Renal cortical epithelial cell (primary cell): Measurements from ENCODE around the genes CARM1, TIMM29 and TSPAN16.

- RRBS: no CpG with 5 or more reads among the region's 10 CpGs
Observed at GRCh38 chr19:10560130-10560707, 5.6 kb downstream of the KRI1 start.

DNA sequence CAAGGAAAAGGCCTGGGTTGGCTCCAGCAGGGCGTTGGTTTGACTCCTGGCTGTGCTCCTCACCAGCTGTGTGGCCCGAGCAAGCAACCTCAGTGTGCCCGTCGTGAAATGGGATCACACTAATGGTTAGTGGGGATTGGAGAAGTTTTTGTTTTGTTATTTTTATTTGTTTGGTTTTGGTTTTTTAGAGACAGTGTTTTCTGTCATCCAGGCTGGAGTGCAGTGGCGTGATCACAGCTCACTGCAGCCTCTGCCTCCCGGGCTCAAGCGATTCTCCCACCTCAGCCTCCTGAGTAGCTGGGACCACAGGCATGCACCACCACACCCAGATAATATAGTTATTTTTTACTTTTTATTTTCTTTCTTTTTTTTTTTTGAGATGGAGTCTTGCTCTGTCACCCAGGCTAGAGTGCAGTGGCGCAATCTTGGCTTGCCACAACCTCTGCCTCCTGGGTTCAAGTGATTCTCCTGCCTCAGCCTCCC lies 12.4 kb upstream of the SLC44A2 start:
- RRBS: no CpG with 5 or more reads among the region's 8 CpGs

DNA sequence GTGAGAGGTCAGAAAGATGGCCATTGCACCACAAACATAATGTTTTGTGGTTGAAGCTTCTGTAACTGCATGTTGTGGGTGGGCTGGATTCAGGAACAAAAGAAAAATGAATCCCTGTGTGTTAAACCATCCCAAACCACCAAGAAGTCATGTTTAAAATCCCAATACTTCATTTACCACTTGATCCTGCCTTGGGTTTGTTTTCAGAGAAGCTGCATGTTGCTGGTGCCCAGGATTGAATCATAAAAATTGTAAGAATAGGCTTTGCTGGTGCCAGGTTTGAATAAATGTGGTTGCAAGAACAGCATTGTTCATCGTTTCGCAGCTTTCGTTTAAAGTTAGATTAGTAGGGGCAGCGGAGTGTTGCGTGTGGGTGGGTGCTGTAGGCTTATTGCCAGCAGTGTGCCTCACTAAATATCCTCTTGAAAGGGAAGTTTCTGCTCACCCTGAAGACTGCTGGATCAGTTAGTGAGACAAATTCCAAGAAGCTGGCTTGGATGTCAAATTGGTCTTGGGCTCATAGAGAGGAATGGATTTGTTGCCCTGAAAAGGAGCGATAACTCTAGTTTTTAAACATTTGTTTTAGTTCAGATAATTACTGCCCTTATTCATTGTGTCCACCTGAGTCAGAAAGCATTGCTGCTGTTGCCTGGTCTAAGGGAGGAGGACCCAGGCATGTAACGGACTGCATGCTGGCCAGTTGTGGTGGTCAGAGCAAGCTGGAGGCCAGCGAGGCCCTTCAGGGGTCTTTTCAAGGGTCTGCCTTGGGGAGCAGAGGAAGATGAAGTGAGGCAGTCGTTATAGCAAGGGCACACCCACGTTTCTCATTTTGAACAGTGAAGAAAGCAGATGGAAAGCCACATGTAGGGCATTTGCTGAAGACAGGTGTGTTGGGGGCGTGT lies 8.3 kb downstream of the ILF3 start:
- RRBS: no CpG with 5 or more reads among the region's 11 CpGs

GRCh38 chr19:10677875-10678290 lies 23.4 kb upstream of the QTRT1 start:
- RRBS: no CpG with 5 or more reads among the region's 11 CpGs

DNA sequence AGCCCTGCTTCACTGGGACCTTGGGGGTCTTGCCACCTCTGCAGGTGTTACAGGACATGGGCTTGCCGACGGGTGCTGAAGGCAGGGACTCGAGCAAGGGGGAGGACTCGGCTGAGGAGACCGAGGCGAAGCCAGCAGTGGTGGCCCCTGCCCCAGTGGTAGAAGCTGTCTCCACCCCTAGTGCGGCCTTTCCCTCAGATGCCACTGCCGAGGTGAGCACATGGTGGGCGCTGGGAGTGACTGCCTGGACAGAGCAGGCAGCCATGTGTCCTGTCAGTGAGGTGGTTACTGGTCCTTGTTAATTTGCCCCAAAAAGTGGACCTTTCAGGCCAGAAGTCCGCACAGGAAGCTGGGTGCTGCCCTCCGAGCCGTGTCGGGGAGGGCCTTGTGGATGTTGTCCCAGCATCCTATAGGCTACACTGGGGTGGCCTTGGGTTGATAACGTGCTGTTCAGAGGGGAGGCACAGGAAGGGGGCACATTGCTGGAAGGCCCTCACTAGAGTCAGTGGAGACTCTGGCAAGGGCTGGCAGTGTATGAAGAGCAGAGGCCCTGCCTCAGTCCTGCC lies 18.7 kb upstream of the QTRT1 start:
- RRBS: no CpG with 5 or more reads among the region's 14 CpGs

- RRBS: no CpG with 5 or more reads among the region's 7 CpGs
Observed at GRCh38 chr19:10687975-10688424, 13.2 kb upstream of the QTRT1 start.

GRCh38 chr19:10747144-10747688 lies 29.3 kb downstream of the DNM2 start:
- RRBS: no CpG with 5 or more reads among the region's 9 CpGs

DNA sequence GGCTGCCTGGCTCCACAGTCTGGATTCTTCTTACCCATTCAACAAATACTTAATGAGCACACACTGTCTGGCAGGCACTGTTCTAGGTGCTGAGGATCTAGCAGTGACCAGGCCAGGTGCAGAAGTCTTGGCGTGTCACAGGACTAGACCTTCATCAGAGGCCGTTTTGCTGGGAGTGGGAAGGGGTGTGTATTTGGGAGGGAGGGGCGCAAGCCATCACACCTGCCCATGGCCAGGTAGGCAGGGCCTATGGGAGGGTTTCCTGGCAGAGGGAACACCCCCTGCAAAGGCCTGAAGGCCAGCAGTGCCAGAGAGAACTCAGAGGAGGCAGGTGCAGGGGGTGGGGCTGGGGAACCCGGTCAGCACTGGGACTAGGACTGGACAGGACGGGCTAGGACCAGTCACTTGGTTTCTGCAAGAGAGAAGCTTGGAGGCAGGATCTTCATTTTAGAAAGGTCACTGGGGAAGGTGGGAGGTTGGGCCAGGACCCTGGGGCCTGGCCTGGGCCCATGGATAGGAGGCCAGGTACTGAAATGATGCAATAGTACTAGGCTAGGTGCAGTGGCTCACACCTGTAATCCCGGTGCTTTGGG lies 31.9 kb downstream of the DNM2 start:
- RRBS: no CpG with 5 or more reads among the region's 6 CpGs

DNA sequence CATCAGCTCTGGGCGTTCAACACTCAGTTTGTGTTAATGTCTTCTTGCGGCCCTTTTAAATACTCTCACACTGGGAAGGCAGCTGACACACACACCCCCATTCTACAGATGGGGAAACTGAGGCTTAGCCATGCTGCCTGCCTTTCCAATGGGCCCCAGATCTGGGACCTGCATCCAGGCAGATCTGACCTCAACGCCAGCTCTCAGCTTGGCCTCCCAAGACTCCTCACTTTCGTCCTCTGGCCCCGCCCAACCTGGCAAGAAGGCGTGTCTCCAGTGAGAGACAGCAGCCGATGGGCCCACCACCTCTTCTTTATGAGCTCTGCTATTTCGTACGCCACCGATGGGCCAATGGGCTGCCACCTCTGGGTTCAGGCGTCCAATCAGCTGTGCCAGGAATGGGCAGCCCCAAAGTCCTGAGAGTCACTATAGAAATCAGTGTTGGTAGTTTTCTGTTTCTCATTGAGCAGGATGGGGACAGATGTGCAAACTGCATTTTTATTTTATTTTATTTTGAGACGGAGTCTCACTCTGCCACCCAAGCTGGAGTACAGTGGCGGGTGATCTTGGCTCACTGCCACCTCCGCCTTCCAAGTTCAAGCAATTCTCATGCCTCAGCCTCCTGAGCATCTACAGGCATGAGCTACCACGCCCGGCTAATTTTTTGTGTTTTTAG lies 43.8 kb downstream of the DNM2 start:
- RRBS: no CpG with 5 or more reads among the region's 16 CpGs

- RRBS: 9% methylated on average over 2 of the region's 8 CpGs
Observed at GRCh38 chr19:10766804-10767328, 49.0 kb downstream of the DNM2 start.

DNA sequence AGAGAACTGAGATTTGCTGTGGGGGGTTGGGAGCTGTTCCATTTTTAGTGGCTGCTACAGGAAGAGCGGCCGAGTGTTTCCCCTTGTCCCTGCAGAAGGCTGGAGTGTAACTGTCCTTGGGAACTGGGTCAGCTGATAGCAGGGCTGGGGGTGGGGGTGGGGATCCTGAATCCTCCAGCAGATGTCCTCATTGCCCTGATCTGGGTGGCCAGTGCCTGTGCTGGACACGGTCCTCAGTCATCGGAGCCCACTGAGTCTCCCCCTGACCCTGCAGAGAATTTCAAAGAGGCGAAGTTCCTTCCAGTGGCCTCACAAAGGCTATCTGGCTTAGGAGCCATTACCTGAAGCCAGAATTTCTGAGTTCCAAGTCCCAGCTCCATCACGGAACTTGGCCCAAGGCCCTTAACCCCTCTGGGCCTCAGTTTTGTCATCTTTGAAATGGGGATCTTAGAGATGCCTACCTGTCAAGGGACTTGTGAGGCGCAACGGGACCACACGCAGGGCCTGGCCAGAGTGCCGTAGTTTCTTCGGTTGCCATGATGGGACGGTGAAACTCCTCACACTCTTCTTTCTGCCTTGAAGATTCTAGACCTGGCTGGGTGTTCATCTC lies 51.8 kb downstream of the DNM2 start:
- RRBS: no CpG with 5 or more reads among the region's 12 CpGs

DNA sequence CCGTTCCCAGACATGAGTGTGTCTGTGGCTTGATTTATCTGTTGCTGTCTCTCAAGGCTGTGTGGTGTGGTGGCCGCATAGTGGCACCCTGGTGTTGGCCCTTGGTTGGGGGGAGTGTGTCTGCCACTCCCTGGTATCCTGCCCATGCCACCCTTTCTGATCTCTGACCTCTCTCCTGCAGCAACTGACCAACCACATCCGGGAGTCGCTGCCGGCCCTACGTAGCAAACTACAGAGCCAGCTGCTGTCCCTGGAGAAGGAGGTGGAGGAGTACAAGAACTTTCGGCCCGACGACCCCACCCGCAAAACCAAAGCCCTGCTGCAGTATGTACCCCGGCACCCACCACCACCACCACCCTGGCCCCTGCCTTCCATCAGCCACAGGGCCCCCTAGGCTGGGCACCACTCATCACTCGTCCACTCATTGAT lies 49.6 kb downstream of the TMED1 start:
- RRBS: no CpG with 5 or more reads among the region's 12 CpGs

- RRBS: no CpG with 5 or more reads among the region's 27 CpGs
Observed at GRCh38 chr19:10828872-10829776, 6.9 kb downstream of the TMED1 start.

GRCh38 chr19:10871284-10872212 lies at the start of gene CARM1:
Gene CARM1 (plus strand): TSS chr19:10871553.
- RRBS: 1% methylated on average over 81 of the region's 150 CpGs

DNA sequence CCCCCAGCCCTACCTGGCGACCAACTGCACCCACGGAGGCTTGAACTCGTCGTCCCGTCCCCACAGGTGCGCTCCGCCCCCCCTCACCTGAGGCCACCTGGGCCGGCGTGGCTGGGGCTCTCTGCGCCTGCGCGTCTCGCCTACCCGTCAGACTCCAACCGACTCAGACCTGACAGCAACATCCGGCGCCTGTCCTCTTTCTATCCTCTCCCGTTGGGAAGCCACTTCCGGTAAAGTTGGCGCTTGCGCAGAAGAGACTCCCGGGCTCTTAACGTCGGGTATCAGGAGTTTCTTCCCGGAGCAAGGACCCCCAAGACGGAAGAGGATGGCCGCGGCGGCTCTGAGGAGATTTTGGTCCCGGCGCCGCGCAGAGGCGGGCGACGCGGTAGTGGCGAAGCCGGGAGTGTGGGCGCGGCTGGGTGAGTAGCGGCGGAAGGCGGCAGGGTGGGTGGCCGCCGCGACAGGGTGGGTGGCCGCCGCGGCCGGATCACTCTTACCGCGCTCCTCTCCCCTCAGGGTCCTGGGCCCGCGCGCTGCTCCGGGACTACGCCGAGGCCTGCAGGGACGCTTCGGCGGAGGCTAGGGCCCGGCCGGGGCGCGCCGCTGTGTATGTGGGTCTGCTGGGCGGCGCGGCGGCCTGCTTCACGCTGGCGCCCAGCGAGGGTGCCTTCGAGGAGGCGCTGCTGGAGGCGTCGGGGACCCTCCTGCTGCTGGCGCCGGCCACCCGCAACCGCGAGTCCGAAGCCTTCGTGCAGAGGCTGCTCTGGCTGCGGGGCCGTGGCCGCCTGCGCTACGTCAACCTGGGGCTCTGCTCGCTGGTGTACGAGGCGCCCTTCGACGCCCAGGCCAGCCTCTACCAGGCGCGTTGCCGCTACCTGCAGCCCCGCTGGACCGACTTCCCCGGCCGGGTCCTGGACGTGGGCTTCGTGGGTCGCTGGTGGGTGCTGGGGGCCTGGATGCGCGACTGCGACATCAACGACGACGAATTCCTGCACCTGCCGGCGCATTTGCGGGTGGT lies at the start of gene TIMM29:
TIMM29 (plus strand) TSS at position 314 of the 1,018 bp plus-strand sequence.
- RRBS: under 1% methylated on average over 49 of the region's 114 CpGs

DNA sequence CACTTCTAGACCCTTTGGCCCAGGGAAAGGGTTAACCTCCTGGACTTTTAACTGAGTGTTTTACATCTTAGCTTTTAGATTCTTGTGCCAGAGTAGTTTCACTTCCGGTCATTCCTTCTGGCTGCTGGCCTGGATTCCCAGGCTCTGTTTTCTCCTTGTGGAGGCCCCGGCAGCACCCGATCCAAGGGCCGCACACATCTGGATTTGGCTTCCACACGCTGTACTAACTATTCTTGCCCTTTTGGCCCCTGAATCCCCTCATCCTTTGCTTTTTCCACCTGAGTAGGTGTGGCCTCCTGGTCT lies 14.8 kb downstream of the SMARCA4 start:
- RRBS: 4% methylated on average over 2 of the region's 5 CpGs

- RRBS: no CpG with 5 or more reads among the region's 7 CpGs
Observed at GRCh38 chr19:11083829-11084352, 5.4 kb upstream of the LDLR start.

- RRBS: no CpG with 5 or more reads among the region's 20 CpGs
Observed at GRCh38 chr19:11222588-11223712, 16.5 kb upstream of the ANGPTL8 start.

DNA sequence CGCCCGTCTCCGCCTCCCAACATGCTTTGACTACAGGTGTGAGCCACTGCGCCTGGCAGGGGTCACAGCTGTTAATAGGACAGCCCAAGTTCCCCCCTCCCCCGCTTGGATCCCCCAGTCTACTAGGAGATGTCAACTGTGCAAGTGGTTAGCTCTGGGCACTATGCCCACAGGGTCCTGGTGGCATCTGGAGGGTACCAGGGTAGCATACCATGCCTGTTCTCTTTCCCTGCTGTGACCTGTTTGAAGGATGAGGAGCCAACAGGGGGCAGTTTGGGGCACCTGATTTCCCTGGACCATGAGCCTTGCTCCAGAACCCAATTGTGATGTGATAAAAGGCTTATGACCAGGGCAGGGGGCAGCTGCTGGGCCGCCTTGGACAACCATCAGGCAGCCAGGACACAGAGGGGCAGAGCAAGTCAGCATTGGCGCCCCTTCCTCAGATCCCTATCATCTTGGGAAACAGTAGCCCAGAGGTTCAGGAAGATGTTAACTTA lies at the start of gene TSPAN16:
TSPAN16 (plus strand) TSS at position 389 of the 497 bp plus-strand sequence.
- RRBS: no CpG with 5 or more reads among the region's 7 CpGs

DNA sequence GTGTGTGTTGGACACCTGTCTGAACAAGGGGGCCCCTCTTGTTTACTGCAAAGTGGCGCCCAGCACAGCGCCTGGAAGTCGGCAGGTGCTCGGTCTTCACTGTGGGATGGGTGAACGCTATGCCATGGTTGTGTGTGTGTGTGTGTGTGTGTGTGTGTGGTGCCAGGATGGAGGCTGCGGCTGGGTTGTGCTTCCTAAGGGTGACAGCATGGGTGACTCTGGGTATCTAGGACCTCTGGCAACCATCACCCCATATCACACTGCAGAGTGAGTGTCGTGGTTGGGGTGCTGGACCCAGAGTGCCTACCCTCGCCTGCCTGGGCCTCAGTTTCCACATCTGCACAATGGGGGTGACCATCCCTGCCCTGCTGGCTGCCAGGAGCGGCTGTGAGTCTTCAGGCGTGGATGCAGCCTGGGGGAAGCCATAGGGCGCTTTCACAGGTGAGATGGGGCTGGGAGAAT lies 1.3 kb downstream of the PLPPR2 start:
- RRBS: no CpG with 5 or more reads among the region's 11 CpGs